ENCODE measurements around a stretch of chr3.

GRCh38 chr3:123585972-123586240, 1.1 kb upstream of the HACD2 start:
- RRBS = no CpG with 5 or more reads among the region's 5 CpGs

DNA sequence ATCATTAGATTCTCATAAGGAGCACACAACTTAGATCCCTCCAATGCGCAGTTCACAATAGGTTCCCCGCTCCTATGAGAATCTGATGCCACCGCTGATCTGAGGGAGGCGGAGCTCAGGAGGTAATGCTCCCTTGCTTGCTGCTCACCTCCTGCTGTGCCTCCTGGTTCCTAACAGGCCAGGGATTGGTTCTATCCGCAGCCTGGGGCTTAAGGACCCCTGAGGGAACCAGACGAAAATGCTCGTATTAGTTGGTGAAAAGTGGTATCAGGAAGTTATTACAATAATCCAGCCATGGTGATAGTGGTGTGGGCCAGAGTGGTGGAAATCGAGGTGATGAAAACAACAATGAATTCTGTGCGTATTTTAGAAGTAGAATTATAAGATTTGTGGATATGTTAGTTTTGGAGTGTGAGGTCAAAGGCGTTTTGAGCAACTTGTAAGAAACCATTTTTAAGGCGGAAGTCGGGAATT, 1.4 kb upstream of the HACD2 start:
- RRBS = no CpG with 5 or more reads among the region's 12 CpGs

DNA sequence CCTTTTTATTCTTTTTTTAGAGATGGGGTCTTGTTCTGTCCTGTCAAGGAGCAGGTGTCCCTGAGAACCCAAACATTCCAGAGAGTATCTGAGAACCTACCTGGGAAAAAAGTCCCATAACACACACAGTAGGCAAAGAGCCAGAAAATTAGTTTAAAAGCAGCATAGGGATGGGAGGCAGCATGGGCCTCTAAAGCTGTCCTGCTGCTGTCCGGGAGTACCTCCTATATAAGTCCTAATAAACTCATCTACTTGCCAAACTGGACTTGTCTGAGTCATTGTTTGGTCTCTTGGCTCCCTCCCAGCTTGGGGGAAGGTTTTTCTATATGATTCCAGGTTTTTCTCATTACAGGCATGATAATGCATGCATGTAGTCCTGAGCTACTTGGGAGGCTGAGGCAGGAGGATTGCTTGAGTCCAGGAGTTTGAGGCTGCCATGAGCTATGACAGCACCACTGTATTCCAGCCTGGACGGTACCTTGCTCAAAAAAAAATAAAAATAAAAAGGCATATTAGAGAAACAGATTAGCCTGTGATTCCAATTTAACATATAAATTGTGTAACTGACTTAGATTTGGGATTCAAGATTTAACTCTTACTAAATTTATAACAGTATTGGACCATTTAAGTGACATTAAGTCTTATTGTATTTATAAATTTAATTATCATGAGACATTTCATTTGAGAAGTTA, 17.6 kb upstream of the HACD2 start:
- RRBS = no CpG with 5 or more reads among the region's 2 CpGs

DNA sequence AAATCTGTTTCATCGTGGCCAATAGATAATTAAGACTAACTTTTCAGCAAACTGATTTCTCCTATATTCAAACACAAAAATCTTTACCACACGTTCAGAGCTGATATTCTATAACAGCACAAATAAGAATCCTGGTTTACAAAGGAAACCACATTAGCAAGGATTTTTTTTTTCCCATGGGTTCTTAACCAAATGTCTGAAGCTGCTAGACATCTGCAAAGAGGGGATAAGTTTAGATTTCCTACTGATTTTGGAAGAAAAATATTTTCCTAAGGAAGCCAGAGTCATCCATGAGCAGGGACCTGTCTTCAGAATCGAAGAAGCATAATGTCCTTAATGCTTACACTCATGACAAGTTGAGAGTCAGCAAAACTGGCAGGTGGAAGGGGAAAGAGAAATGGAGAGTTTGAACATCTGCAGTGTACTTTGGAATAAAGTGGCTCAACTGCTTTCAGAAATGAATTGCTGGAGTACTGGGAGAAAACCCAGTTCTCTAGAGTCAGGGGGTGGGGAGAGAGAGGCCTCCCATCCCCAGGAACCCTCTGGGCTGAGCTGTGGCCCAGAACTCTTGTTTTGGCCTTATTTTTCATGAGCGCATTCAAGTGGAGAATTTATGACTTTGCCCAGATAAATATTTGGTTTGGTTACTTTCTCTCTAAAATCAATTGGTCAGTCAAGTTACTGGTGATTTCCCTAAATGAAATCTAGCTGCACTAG, 28.5 kb upstream of the HACD2 start:
- RRBS = no CpG with 5 or more reads among the region's 4 CpGs

GRCh38 chr3:123617985-123619287, 33.6 kb upstream of the HACD2 start:
- RRBS = no CpG with 5 or more reads among the region's 12 CpGs

DNA sequence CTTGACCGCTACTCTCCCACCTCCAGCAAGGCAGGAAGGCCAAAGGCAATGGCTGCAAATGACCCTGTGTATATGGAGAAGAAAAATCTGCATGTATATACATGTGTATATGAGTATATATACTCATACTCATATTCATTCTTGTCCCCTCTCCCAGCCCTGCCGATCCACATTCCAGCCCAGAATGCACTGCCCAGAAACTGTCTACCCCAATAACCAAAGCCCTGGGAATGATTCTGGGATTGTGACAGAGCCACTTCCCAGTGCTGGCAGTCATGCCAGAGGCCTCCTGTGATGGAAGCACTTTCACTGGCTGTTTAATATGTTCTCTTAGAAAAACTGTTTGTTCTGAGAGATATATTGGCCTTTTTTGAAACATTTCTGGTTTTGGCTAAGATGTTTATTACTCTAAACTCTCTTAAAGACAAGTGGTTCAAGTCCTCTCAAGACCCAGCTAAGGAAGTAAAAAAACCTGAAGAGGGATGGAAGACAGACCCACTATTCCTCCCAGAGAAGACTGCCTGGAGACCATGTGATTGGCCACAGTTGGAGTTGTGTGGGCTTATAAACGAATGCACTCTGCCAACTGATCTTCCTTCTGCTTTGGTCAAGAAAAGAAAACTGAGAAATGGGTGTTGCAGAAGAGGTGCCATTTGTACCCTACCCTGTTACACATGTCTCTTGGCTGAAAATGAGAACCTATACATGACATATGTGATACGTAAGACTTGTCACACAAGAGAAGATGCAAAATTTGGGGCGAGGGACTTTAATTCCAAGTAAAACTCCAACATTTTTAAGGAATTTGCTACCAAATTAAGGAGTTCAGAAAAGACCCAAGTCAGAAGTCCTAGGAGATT, 74.1 kb upstream of the HACD2 start:
- RRBS = no CpG with 5 or more reads among the region's 5 CpGs

DNA sequence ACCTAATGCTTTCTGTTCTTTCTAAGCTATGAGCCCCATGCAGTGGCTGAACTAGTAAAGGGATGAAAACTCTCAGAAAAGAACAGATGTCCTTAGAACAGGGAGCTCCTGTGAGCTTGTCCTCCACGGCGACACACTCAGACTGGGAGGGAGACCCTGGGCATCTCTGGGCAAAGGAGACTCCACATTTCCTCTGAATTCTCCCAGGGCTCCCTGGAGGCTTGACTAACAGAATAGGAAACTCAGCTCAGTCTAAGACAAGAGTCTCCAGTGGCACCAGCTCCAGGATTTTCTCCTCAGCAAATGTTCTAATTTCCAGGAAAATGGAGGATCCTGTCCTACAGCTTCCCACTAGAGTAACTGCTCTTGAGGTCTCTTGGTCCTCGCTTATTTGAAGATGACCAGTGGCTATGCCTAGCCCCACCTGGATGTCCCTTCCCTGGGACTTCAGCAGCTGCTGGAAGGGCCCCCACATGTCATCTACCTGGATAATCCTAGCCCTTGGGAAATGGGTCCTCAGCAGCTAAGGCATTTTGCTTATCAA, 74.8 kb upstream of the HACD2 start:
- RRBS = no CpG with 5 or more reads among the region's 3 CpGs

GRCh38 chr3:123676898-123677610, 92.2 kb upstream of the HACD2 start:
- RRBS = no CpG with 5 or more reads among the region's 5 CpGs

GRCh38 chr3:123694201-123695269, 109.7 kb upstream of the HACD2 start:
- RRBS = no CpG with 5 or more reads among the region's 8 CpGs

- RRBS = 83% methylated on average over 2 of the region's 17 CpGs
Observed at GRCh38 chr3:123695632-123696826, 111.2 kb upstream of the HACD2 start.

DNA sequence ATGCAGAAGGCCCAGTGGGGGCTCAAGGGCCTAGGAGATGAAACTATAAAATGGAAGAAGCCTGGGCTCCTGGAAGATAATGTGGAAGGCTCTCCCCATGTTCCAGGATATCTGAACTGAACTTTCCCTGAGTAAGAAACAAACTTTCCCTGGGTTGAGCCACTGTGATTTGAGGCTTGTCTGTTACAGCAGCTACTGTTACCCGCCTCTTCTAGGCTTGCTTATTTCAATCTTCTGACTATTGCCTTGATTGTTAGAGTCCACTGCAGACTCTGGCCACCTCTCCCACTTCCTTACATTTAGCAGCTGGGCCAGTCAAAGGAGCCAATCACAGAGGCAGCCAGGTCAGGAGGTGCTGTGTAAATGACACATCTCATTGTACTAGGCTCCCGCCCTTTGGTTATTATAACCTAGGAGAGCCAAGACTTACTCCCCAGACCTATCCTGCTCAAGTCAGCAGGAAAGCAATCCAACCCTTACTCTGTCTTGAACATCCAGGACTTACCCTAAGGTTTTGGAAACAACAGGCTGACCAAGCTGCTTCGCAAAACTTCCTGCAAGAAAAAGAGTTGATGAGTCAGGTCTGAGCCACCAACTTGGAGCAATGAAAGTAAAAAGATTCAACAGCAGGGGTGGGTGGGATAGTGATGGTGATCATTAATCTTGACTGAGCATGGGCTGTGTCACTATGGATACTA, 144.5 kb downstream of the MYLK start:
- RRBS = no CpG with 5 or more reads among the region's 3 CpGs

DNA sequence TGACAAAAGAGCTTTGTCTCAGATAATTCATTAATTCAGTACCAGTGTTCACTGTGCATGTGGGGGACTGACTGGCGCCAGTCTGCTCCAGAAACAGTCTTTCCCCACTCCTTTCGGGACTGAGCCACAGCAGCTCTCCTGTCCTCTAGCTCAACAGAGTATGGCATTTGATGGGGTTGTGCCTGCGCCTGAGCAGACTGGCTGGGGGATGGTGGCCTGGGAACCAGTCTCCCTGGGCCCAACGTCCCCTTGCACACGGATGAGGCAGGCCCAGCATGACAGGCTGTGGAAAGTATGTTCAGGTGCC, 105.2 kb downstream of the MYLK start:
- RRBS = no CpG with 5 or more reads among the region's 5 CpGs

GRCh38 chr3:124275485-124275941, 242.3 kb downstream of the KALRN start:
- RRBS = no CpG with 5 or more reads among the region's 1 CpG

DNA sequence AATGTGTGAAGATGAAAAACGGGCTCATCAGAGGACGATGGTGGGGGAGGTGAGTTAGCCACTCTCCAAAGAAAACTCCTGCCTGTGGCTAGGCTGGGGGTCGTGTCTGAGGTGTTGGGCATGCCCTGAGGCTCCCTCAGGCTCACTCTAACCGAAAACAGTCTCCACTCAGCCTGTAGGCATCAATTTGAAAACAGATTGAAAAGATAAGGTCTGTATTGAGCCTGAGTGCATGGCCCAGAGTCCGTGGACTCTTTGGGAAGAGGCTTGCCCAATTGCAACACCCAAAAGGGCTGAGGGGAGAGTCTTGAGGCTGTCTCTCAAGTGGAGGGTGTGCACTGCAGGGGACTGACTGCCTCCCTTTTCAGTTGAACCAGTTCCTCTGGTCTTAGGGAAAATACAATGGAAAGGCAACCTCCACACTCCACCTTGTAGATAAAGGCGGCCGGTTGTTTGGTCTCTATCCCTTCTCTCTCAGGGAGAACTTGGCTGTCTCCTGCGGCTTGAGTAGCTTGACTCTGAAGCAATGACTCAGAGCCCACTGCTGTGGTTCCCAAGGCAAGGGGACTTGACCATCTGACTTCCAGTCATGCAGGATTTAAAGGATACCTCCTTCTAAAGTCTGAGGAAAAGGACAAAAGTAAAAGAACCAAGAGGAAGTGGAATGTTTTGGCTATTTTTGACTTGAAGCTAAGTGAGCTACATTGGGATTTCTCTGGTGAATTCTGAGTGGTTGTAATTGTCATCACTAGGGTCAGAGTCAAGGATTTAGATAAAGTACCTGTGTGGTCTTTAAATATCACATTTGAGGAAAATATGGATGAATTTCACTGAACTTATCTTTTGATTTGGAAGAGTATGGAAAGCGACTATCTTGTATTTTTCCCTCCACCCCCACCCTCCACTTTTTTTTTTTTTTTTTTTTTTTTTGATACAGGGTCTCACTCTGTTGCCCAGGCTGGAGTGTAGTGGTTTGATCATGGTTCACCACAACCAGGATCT, 143.2 kb upstream of the UMPS start:
- RRBS = no CpG with 5 or more reads among the region's 9 CpGs

DNA sequence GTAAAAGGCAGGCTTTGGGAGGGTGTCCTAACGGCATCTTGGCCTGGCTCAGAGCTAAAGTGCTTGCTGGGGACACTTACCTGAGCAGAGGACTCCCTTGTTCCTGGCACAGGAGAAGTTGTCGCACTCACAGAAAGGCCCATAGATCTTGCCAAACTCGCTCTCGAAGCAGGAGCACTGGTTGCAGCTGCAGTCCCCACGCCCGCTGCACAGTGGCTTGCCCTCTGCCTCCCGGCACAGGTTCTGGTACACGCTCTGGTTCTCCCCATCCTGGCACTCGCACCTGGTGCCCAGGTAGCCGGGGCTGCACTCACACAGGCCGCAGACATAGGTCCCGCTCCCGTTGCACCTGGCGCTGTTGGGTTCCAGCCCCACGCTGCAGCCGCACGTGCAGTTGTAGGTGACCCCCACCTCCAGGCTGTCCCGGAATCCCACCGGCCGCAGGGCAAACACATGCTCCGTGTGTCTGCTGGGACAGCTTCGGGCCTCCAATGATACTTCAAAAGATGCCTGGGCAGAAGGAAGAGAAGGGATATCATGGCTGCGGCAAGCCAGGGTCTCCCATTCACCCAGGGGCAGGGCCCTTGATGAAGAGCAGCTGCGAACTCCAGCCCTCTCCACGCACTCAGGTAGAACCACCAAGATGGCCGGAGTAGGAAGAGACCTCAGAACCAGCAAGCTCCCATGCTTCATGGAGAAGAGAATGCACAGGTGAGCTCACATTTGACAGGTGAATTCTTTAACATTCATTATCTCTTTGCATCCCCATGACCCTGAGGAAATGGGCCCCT, 66.3 kb downstream of the UMPS start:
- RRBS = over 99% methylated on average over 5 of the region's 26 CpGs

- RRBS = no CpG with 5 or more reads among the region's 1 CpG
Observed at GRCh38 chr3:124873205-124873721, 13.9 kb downstream of the ITGB5 start.

GRCh38 chr3:124971993-124972382, 37.4 kb upstream of the MUC13 start:
- RRBS = no CpG with 5 or more reads among the region's 5 CpGs

DNA sequence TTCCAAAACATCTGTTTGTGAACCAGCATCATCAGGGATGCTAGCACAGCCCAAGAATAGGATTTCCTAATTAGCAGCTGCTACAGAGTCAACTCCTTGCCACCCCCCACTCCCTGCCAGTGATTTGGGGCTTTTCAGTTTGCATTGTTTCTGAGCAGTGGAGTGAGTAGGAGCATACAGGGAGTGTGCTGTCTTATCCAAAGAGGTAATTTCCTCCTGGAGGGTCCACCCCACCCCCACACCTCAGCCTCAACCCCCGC, 16.6 kb downstream of the HEG1 start:
- RRBS = no CpG with 5 or more reads among the region's 1 CpG

DNA sequence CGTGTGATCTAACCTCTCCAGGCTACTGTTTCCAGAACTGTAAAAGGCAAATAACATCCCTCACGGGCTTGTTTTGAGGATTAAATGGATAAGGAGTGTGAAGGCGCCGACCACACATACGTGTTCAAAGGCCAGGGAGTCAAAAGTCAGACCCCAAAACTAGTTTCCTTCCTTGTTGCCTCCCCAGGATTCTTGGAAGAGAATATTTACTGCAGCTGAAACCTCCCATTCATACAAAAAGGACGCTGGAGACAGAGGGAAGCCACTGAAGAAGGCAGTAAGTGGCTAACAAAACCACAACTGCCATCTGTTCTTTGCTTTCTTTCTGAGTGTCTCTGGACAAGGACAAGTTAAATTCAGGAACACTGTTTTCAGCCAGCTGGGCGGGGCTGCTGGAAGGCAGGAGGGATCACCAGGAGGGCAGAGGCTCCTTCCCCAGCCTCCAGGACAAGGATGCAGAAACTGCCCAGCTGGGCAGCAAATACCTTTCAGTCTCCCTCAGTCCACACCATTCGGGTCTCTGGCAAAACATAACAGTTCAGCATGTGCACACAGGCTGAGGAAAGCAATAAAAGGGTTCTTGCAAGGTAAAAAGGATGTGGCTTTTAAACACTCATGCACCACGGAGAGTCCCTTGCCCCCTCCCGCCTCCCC, 4.2 kb downstream of the HEG1 start:
- RRBS = no CpG with 5 or more reads among the region's 10 CpGs

All from brain (tissue), 1 donor.